Measurements from ENCODE around the genes AATF, HNF1B and TBC1D3L.

GRCh38 chr17:36527954-36528387 lies 6.7 kb downstream of the MYO19 start:
CAGE:
- cytosol, long polyA minus RNA: no peak
- cytosol, long polyA plus RNA: no peak
- long polyA plus RNA: no peak
- nucleus, long polyA minus RNA: no peak
- nucleus, long polyA plus RNA: no peak

CAGE:
- cytosol, long polyA minus RNA: no peak
- cytosol, long polyA plus RNA: no peak
- long polyA plus RNA: no peak
- nucleus, long polyA minus RNA: no peak
- nucleus, long polyA plus RNA: no peak
Observed at GRCh38 chr17:36585625-36586188, 6.0 kb upstream of the DHRS11 start.

DNA sequence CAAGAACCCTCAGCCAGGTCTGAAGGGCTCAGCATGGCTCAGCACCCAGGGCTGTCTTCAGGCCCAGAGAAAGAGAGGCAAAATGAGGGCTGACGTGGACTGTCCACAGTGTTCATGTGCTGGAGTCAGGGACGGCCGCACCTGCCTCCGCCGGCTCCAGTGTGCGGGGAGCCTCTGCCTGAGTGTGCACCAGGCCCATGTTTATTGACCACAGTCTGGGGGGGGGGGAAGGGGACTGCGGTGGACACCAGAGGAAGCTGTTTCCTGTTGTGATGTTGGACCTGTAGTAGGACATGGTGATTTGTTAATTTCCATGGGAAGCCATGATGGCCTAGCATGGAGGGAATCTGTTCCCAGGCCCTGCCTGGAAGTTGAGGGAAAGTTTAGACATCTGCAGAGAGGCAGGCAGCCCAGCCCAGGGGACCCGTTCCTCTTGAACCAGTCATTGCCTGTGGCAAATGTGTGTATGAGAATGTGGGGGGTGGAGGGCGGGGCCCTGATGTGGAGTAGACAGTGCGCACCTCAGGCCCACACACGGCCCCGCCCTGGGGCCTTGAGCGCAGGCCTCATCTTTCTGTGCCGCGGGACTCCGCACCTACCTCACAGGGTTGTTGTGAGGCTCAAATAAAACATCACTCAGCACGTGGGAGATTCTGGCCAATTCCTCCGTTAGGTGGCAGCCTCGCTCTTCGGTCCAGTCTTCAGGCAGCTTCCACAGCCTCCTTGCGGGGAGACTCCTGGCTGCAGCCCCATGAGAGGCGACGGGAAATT lies 7.1 kb downstream of the MRM1 start:
CAGE:
- cytosol, long polyA minus RNA: no peak
- cytosol, long polyA plus RNA: no peak
- long polyA plus RNA: no peak
- nucleus, long polyA minus RNA: no peak
- nucleus, long polyA plus RNA: no peak

GRCh38 chr17:36948690-36949659 lies at the start of gene AATF:
Gene AATF, plus strand, starts transcription at chr17:36948954.
CAGE:
- cytosol, long polyA minus RNA: start-site peak on the plus strand at chr17:36948963-36948978, 37 reads
- cytosol, long polyA plus RNA: start-site peak on the plus strand at chr17:36948954-36949023, 545 and 47 reads in 2 replicates
- long polyA plus RNA: start-site peak on the plus strand at chr17:36948958-36949038, 1,214 and 544 reads in 2 replicates
- nucleus, long polyA minus RNA: start-site peak on the plus strand at chr17:36948973-36949023, 67 reads
- nucleus, long polyA plus RNA: start-site peak on the plus strand at chr17:36948951-36949083, 791 and 556 reads in 2 replicates

CAGE:
- cytosol, long polyA minus RNA: no peak
- cytosol, long polyA plus RNA: no peak
- long polyA plus RNA: no peak
- nucleus, long polyA minus RNA: no peak
- nucleus, long polyA plus RNA: no peak
Observed at GRCh38 chr17:37089915-37090543, 141.3 kb downstream of the AATF start.

CAGE:
- cytosol, long polyA minus RNA: no peak
- cytosol, long polyA plus RNA: no peak
- long polyA plus RNA: no peak
- nucleus, long polyA minus RNA: no peak
- nucleus, long polyA plus RNA: no peak
Observed at GRCh38 chr17:37299351-37300225, 76.2 kb upstream of the C17orf78 start.

GRCh38 chr17:37301118-37301891 lies 74.5 kb upstream of the C17orf78 start:
CAGE:
- cytosol, long polyA minus RNA: no peak
- cytosol, long polyA plus RNA: no peak
- long polyA plus RNA: no peak
- nucleus, long polyA minus RNA: no peak
- nucleus, long polyA plus RNA: no peak

GRCh38 chr17:37464918-37465611 lies 24.6 kb upstream of the DUSP14 start:
CAGE:
- cytosol, long polyA minus RNA: no peak
- cytosol, long polyA plus RNA: no peak
- long polyA plus RNA: no peak
- nucleus, long polyA minus RNA: no peak
- nucleus, long polyA plus RNA: no peak

DNA sequence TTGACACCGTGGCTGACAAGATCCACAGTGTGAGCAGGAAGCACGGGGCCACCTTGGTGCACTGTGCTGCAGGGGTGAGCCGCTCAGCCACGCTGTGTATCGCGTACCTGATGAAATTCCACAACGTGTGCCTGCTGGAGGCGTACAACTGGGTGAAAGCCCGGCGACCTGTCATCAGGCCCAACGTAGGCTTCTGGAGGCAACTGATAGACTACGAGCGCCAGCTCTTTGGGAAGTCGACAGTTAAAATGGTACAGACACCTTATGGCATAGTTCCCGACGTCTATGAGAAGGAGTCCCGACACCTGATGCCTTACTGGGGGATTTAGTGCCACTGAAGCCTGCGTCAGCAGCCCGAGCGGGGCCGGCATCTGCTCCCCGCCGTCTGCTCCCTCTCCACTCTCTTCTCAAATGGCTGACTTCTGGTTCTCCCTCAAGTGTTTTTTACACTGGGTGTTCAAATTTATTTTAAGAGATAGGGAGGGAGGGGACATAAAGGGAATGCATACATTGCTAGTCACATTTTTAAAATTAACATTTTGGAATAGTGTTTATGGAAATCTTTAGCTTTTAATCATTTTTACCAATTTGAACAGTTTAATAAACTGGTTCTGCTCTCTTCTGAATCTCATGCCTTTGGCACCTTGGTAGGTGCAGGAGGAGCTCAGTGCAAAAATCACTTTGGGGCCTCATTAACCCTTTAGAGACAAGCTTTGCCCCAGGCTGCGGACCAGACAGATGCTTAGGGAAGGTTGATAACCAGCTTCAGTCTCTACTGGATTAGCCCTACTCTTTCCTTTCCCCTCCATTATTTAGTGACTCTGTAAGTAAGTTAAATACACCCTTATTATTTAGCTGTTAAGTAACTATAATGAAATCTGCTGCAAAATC lies 23.1 kb downstream of the DUSP14 start:
CAGE:
- cytosol, long polyA minus RNA: no peak
- cytosol, long polyA plus RNA: no peak
- long polyA plus RNA: no peak
- nucleus, long polyA minus RNA: no peak
- nucleus, long polyA plus RNA: start-site peak on the plus strand centred at position 636 of the sequence, 548 bp wide, 1,560 and 1,023 reads in 2 replicates

GRCh38 chr17:37552763-37553982 lies 56.0 kb downstream of the SYNRG start:
CAGE:
- cytosol, long polyA minus RNA: start-site peak on the minus strand at chr17:37553244-37553314, 9 reads
- cytosol, long polyA plus RNA: no peak
- long polyA plus RNA: no peak
- nucleus, long polyA minus RNA: no peak
- nucleus, long polyA plus RNA: no peak

CAGE:
- cytosol, long polyA minus RNA: no peak
- cytosol, long polyA plus RNA: no peak
- long polyA plus RNA: no peak
- nucleus, long polyA minus RNA: no peak
- nucleus, long polyA plus RNA: no peak
Observed at GRCh38 chr17:37730063-37730641, 14.7 kb downstream of the HNF1B start.

DNA sequence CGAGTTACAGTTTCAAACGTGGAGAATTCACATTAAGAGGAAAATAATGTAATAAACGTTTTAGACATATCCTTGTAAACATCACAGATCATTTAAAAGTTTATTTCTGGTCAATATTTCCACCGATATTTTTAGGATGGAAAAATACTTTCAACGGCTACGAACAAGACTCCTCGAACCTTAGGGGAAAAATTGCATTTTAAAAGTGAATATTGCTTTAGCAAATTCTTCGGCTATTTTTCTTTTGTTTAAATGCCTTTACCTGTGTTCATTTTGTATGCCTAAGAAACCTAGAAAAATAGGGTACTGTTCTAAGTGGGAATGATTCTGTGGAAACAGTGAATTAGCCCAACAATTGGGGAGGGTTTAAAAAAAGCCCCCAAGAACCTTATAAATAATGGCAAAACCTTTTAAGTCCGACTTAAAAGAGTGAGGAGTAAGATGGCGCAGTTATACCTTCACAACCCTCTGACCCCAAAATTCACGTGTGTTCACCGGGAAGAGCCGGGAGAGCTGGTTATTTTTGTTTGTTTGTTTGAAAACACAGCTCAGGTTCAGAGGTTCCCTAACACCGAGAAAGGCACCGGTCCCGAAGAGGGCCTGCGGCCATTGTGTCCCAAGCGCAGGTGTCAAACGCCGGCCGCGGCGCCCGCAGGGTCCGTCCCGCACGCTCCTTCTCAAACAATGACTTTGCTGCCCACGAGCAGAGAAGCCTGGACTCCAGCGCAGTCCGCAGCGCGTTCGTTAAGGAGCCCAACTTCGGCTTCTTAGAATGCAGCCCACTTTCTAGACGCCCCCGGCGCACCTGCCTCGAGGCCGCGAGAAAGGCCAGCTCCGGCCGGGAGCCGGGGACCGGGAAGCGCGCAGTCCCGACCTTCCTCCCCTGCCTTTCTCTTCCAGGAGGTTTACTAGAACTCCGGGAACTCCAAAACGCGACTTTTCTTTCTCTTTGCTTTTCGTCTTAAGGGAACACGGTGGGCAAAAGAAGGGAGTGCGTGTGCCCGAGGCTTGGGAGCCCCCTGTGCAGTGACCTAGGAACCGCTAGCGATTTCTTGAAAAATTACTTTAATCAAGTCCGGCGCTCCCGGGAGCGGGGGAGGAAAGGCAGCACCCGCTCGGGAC lies 3.0 kb downstream of the HNF1B start:
CAGE:
- cytosol, long polyA minus RNA: no peak
- cytosol, long polyA plus RNA: no peak
- long polyA plus RNA: no peak
- nucleus, long polyA minus RNA: no peak
- nucleus, long polyA plus RNA: no peak

DNA sequence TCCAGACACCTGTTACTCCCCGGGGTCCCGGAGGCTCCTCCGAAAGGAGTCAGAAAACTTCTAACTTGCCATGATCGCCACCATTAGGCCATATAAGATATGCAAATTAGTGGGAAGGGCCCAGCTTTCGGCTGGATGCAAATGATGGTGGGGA lies at the start of gene HNF1B:
TSS of gene HNF1B (minus strand) at position 62 of the 154 bp plus-strand sequence.
CAGE:
- cytosol, long polyA minus RNA: no peak
- cytosol, long polyA plus RNA: no peak
- long polyA plus RNA: no peak
- nucleus, long polyA minus RNA: no peak
- nucleus, long polyA plus RNA: no peak

DNA sequence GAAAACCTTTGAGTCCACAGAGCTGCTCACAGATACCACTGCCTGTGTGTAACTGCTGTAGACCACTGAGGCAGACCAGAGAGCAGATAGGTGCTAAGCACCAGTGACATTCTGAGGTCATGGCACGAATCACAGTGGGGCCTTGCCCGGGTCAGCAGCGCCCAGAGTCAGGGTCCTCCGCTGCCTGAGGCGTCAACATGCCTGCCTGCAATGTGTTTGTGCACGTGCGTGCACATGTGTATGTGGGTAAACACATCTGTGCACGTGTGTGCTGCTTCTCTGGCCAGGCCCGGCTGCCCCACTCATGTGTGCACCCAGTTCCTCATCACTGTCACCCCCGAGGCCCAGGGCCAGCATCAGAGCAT lies at the start of gene TBC1D3L:
TSS of gene TBC1D3L (minus strand) at position 67 of the 365 bp plus-strand sequence.
CAGE:
- cytosol, long polyA minus RNA: no peak
- cytosol, long polyA plus RNA: no peak
- long polyA plus RNA: no peak
- nucleus, long polyA minus RNA: no peak
- nucleus, long polyA plus RNA: no peak

DNA sequence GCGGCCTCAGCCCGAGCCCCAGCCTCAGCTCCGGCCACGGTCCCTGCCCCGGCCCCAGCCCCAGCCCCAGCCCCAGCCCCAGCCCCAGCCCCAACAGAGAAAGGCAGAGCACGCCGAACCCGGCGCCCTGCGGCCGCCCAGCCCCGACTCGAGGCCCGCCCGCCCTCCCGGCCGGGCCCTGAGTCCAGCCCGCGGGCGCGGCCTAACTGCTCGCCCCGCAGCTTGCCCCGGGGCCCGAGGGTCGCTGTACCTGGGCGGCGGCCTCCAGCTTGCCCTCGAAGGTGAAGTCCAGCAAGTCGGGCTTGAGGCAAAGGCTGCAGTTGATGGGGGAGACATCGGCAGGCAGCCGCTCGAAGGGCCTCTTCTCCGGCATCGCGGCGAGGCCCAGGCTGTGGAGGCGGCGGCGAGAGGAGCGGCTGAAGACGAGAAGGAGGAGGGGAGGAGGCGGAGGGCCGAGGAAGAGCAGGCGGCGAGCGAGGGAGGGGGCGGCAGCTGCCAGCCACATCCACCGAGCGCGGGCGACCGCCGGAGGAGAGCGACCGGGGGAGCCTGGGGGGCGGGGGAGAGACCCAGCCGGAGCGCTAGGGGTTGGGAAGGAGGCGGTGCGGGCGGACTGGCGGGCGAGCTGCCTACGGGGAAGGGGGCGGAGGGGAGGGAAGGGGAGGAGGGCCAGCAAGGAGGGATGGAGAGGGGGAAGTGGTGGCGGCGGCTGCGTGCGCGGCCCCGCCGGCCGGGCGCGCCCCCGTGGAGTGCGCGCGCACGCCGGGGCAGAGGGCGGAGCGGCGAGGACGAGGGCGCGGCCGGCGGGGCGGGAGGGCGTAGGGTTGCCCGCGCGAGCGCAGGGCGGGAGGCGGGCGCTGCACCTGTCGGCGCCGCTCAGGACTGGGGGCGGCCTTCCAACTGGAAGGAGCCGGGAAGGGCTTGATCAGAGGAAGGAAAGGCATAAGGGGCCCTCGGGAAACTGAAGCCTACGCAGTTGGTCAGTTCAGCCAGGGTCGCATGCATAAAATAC lies 40.0 kb upstream of the MRPL45 start:
CAGE:
- cytosol, long polyA minus RNA: no peak
- cytosol, long polyA plus RNA: no peak
- long polyA plus RNA: no peak
- nucleus, long polyA minus RNA: start-site peak on the minus strand centred at position 615 of the sequence, 37 bp wide, 16 reads
- nucleus, long polyA plus RNA: no peak

CAGE:
- cytosol, long polyA minus RNA: no peak
- cytosol, long polyA plus RNA: no peak
- long polyA plus RNA: no peak
- nucleus, long polyA minus RNA: no peak
- nucleus, long polyA plus RNA: no peak
Observed at GRCh38 chr17:38366206-38366405, 14.5 kb downstream of the SOCS7 start.

CAGE:
- cytosol, long polyA minus RNA: no peak
- cytosol, long polyA plus RNA: no peak
- long polyA plus RNA: no peak
- nucleus, long polyA minus RNA: no peak
- nucleus, long polyA plus RNA: no peak
Observed at GRCh38 chr17:38417349-38417997, 10.8 kb upstream of the ARHGAP23 start.

DNA sequence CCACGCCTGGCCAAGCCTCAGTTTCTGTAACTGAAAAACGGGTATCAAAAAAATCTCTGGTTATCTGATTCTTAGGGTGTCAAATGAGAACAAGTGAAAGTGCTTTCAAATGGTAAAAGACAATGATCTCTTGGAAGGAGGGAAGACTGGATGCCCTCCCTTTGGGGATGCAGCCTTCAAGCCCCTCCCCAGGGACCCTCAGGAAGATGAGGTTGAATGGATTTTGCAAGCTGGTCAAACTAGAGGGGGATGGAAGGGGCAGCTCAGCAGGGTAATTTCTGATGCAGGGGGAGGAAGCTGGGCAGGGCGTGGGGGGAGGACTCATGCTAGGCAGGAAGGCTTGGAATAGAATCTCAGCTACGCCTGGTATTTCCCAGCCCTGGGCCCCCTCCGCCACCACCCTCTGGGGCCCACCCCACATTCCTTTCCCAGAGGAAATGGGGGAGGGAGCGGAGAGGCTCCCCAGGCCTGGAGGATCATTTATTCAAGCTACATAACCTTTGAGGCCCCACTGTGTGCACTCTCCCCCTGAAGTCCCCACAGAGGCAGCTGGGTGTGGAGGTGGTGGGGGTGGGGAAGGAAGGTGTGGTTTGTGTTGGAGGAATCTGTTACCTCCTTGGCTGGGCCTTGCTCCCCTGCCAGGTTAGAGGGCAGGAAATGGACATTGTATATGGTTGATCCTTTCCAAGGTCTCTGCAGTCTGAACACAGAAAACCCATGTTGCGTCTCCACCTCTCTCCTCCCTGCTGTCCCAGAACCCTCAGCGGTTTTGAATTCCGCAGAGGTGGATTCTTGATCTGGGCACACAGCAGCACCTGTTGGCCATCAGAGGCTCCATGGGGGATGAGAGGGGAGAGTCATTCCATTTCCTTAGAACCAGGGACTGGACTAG lies 22.7 kb downstream of the ARHGAP23 start:
CAGE:
- cytosol, long polyA minus RNA: no peak
- cytosol, long polyA plus RNA: no peak
- long polyA plus RNA: no peak
- nucleus, long polyA minus RNA: no peak
- nucleus, long polyA plus RNA: no peak

DNA sequence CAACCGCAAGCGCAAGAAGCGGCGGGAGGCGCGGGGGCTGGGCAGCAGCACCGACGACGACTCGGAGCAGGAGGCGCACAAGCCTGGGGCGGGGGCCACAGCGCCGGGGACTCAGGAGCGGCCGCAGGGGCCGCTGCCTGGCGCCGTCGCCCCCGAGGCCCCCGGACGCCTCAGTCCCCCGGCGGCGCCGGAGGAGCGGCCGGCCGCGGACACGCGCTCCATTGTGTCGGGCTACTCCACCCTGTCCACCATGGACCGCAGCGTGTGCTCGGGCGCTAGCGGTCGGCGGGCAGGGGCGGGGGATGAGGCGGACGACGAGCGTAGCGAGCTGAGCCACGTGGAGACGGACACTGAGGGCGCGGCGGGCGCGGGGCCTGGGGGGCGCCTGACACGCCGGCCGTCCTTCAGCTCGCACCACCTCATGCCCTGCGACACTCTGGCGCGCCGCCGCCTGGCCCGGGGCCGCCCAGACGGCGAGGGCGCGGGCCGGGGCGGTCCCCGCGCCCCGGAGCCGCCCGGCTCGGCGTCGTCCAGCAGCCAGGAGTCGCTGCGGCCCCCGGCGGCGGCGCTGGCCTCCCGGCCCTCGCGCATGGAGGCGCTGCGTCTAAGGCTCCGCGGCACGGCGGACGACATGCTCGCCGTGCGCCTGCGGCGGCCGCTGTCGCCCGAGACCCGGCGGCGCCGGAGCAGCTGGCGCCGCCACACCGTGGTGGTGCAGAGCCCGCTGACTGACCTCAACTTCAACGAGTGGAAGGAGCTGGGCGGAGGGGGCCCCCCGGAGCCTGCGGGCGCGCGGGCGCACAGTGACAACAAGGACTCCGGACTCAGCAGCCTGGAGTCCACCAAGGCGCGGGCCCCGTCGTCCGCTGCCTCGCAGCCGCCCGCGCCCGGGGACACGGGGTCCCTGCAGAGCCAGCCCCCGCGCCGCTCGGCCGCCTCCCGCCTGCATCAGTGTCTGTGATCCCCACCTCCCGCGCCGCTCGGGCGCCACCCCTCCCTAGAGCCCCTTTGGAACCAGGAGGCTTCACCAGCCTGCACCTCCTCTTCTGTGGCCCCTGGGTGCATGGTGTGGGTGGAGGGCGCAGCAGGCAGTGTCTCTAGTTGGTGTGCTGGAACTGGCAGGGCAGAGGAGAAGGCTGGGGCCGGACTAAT lies 82.1 kb downstream of the ARHGAP23 start:
CAGE:
- cytosol, long polyA minus RNA: no peak
- cytosol, long polyA plus RNA: no peak
- long polyA plus RNA: no peak
- nucleus, long polyA minus RNA: no peak
- nucleus, long polyA plus RNA: no peak

DNA sequence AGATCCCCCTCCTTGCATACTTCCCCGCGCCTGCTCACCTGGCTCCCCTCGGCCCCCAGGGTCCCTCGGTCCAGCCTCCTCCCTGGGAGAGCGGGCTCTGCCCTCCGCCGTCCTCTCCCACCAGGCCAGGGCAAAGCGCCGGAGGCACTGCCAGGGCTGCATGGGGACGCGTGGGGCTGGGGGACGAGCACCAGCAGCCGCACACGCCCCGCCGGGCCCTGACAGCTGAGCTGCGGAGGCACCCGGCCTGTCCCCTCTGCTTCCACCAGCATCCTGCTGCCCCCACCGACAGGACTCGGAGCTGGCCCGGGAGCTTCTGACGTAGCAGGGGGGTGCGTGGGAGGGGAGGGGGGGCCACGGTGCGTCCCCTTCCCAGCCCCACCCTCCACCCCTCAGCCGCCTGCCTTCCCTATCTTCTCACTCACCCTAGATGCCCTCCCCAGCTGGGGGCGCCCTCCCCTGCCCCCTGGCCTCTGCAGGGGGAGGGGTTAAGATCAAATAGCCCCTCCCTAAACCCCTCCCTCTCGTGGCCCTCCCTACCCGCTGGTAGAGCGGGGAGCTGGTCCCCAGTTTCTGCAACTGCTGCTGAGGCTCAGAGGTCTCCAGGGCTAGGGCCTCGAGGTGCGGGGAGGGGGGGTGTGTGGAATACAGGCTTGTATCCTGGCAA lies 1.2 kb downstream of the SRCIN1 start:
CAGE:
- cytosol, long polyA minus RNA: no peak
- cytosol, long polyA plus RNA: no peak
- long polyA plus RNA: no peak
- nucleus, long polyA minus RNA: no peak
- nucleus, long polyA plus RNA: no peak

Measured in keratinocyte (primary cell).